ENCODE measurements around a stretch of chr2.

GRCh38 chr2:7027507-7027851 is 110.3 kb downstream of the RNF144A start:
- RRBS: no CpG with 5 or more reads among the region's 3 CpGs

DNA sequence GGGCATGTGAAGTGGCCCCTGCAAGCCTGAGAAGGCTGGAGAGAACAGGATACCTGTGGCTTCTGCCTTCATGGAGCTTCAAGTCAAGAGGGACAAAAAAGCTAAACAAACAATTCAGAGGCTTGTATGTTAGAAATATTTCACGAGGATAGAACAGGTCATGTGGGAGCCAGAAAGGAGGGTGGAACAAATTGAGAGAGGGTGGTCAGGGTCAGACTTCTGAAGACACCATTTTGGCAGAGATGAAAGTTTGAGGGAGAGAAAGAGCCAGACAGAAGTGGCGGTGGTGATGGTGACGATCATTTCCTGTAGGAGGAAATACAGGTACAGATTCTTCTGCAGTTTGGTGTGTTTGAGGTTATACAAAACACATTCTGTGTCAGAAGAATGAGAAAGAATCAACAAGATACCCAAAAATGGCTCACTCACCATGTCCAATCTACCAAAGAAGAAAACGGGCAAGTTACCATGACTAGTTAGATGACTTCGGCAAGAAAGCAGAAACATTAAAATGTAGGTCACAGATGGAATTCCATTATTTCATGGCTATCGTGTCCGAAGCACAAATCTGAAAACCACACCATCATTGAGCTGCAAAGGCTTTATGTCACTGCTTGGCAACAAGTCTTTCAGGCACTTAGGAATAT is 732.6 kb downstream of the RNF144A start:
- RRBS: no CpG with 5 or more reads among the region's 7 CpGs

- RRBS: no CpG with 5 or more reads among the region's 13 CpGs
Measured at GRCh38 chr2:7722247-7722913, 805.2 kb downstream of the RNF144A start.

- RRBS: no CpG with 5 or more reads among the region's 5 CpGs
Measured at GRCh38 chr2:7730401-7730880, 813.2 kb downstream of the RNF144A start.

GRCh38 chr2:8122592-8123052 is 559.2 kb upstream of the ID2 start:
- RRBS: no CpG with 5 or more reads among the region's 10 CpGs

- RRBS: no CpG with 5 or more reads among the region's 5 CpGs
Measured at GRCh38 chr2:8146396-8147063, 535.3 kb upstream of the ID2 start.

- RRBS: no CpG with 5 or more reads among the region's 6 CpGs
Measured at GRCh38 chr2:8298805-8299443, 382.9 kb upstream of the ID2 start.

DNA sequence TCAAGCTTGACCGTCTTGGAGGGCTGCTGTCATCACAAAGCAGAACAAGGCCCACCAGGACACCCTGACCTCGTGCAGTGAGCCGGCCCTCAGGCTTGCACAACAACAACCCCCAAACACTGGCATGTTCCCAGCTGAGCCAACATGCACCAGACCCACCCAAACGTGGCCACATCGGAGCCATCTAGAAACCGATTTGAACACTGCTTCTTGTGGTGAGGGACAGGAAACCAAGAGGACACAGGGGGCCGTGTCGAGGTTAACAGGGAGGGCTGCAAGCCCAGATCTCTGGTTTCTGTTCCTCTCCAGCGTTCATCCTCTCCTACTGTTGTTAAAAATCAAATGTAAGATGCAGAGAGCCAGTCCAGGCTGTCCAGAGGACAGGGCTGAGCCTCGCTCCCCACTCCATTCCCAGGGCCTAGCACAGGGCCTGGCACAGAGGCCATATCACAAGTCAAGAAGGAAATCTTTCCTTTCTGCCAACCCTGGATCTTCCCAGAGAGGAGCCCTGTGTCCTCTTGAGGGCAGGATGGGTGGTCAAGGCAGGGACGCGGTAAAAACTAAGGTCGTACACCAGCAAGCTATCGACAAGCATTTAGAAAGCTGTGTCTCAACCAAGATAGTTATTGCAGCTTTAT is 378.3 kb upstream of the ID2 start:
- RRBS: no CpG with 5 or more reads among the region's 14 CpGs

DNA sequence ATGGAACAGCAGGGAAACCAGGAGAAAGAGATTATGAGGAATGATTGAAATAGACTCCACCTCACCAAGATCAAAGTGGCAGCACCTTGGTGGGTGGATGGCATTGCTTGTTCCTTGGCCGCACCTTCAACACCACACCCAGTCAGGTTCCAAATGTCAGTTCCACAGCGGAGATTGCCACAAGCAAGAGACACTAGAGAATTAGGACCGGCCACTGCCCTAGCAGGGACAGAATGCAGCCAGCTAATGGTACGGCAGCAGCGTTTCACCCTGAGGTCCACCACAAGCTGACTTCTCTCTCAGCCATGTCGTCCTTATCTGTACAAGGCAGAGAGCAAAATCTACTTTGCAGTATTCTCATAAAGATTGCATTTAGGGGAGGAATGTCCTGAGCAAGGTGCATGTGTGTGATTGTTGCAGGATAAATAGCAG is 228.8 kb upstream of the ID2 start:
- RRBS: no CpG with 5 or more reads among the region's 6 CpGs

GRCh38 chr2:8456923-8457590 is 224.8 kb upstream of the ID2 start:
- RRBS: 85% methylated on average over 5 of the region's 49 CpGs

GRCh38 chr2:8573026-8574232 is 108.4 kb upstream of the ID2 start:
- RRBS: 21% methylated on average over 2 of the region's 39 CpGs

- RRBS: 97% methylated on average over 6 of the region's 13 CpGs
Measured at GRCh38 chr2:8627763-8628098, 54.1 kb upstream of the ID2 start.

- RRBS: 100% methylated on average over 2 of the region's 24 CpGs
Measured at GRCh38 chr2:8645052-8645446, 36.8 kb upstream of the ID2 start.

DNA sequence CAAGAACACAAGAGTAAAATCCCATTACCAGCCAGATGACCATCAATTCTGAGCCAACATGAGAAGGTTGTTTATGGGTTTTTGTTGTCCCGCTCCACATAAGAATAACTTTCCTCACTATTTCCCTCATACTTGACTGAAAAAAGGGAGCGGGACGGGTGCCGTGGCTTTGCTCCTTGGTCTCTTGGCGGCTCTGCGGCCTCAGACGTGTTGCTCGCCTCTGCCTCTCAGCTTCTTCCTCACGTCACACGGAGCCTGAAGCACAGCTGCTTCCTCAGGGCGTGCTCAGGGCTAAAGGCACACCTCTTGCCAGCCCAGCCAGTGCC is 17.9 kb upstream of the ID2 start:
- RRBS: no CpG with 5 or more reads among the region's 11 CpGs

GRCh38 chr2:8677343-8677608 is 4.6 kb upstream of the ID2 start:
- RRBS: no CpG with 5 or more reads among the region's 6 CpGs

DNA sequence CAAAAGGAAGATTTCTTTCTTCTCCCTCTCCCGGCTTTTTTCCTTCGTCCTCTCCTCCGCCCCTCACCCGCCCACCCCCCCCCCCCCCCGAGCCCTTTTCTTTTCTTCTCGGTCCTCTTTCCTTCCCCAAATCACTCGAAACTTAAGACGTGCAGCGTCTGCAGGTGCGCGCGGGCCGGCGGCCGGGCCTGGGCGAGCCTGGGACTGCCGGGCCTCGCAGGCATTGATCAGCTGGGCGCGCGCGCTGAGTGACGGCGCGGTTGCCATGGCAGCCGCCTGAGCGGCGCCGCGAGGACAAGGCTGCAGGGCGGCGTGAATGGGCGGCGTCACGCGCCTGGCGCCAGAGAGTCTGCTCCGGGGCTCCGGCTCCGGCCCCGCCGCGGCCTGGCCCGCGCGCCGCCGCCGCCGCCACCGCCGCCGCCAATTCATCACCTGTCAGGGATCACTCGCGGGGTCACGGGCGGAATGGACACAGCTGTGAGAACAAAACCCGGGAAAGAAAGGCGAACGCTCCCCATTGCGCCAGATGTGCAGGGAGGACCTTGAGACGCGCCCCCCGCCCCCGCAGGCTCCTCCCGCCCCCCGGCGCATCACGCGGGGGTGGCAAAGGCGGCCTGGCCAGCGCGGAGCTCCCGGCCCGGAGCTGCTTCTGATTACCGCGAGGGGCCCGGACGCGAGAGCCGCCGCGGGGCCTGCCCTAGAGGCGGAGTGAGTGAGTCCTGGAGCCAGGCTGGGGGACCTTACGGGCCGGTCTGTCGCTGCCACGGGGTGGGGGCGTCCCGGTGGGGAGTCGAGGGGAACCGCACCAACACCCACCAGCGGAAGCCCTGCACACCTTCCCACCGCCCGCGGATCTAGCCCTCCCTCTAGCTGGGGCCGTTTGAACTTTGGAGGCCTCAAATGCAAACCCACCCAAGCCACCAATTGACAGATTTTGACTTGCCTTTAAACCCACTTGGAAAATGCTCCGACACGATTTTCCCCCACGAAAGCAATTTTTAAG is 2.9 kb upstream of the ID2 start:
- RRBS: 5% methylated on average over 24 of the region's 100 CpGs

- RRBS: no CpG with 5 or more reads among the region's 6 CpGs
Measured at GRCh38 chr2:8679845-8680089, 2.1 kb upstream of the ID2 start.

GRCh38 chr2:8682678-8683245 is 906 bp downstream of the ID2 start:
- RRBS: no CpG with 5 or more reads among the region's 20 CpGs

GRCh38 chr2:8927449-8928564 is 75.7 kb downstream of the MBOAT2 start:
- RRBS: no CpG with 5 or more reads among the region's 18 CpGs

- RRBS: no CpG with 5 or more reads among the region's 3 CpGs
Measured at GRCh38 chr2:8982502-8983105, 20.9 kb downstream of the MBOAT2 start.

All from GM06990 (cell line).